Ovary (tissue), 7 donors: ENCODE measurements around a stretch of chr13.

DNA sequence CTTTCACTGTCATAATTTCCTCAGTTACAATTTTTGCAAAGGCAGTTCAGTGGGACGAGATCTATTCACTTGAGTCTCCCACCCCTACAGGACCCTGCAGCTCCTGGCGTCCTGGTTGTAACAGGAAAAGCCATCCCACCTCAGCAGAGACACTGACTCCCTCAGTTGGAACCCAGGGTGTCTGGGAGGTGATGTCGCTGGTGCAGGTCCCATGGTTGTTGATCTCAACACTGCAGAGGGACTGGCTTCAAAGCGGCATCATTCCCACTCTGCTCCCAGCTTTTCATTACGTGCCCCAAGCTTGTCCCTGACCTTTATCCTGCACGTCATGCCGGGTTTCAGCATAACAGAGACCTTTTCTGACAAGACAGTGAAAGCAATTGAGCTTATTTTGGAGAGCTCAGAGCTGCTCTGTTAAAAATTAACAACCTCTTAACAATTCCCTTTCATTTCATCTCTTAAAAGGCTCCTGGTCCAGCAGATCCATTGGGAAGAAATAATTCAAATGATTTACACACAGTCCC is 17.6 kb upstream of the COG3 start:
- PRO-cap, 7 experiments = peak in 4 of 7 experiments; most common plus-strand start position 384 of the sequence (in 3); most common minus-strand start position 243 of the sequence (in 2)
- RAMPAGE, long total RNA, 2 experiments = no peak in any of the 2 experiments

- PRO-cap, 7 experiments = no peak in any of the 7 experiments
- RAMPAGE, long total RNA, 2 experiments = no peak in any of the 2 experiments
Observed at GRCh38 chr13:45468551-45468999, 3.8 kb downstream of the COG3 start.

DNA sequence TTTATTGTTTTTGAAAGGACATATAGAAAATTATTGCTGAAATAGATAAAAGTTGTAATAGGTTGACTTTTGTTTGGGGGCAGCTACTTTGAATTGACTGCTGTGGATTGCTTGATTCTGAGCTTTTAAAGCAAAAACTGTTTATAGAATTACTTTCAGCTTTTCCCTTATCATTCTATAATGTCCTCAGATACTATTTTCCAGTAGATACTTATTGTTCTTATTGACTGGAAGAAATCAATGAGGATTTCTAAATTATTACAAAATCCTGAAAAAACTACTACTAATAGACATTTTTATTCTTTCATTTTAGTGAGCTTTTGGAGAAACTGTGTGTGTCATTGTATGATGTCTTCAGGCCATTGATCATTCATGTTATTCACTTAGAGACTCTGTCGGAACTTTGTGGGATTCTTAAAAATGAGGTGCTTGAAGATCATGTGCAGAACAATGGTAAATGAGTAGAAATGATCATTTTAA is 28.3 kb downstream of the COG3 start:
- PRO-cap, 7 experiments = no peak in any of the 7 experiments
- RAMPAGE, long total RNA, 2 experiments = no peak in any of the 2 experiments

DNA sequence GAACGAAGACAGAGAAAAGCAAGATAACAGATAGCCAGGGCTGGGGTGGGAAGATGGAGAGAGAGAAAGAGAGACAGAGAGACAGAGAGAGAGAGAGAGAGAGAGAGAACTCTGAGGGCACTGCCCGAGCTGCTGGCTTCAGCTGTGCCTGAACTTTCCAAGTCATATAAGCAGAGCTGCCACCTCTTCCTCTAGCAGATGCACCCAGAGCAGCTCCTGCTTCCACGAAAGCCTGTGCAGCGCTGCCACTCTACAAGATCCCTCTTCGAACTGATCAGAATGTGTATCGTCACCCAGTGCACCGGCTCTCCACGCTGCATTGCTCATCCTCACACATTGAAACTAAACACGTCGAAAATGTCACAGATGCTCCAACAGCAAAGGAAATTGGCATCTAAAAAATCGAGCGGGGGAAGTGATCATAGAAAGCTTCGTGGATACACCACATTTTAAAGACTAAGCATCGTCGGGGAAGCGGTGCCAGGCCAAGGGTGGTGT is 81.8 kb upstream of the SIAH3 start:
- PRO-cap, 7 experiments = no peak in any of the 7 experiments
- RAMPAGE, long total RNA, 2 experiments = no peak in any of the 2 experiments

DNA sequence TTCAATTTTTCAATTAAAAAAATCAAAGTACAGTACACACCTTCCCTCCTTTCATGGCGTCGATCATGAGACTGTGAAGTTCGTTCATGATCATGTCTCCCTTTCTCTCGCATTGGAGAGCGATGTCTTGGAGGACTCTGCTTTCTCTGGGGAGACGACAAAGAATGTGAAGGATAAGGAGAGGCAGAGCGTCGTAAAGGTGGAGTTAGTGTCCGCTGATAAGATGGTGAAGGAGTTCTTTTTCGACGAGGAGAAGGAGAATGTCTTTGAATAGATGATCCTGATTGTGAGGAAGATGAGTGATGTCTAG is 63.8 kb downstream of the ZC3H13 start:
- PRO-cap, 7 experiments = no peak in any of the 7 experiments
- RAMPAGE, long total RNA, 2 experiments = no peak in any of the 2 experiments

DNA sequence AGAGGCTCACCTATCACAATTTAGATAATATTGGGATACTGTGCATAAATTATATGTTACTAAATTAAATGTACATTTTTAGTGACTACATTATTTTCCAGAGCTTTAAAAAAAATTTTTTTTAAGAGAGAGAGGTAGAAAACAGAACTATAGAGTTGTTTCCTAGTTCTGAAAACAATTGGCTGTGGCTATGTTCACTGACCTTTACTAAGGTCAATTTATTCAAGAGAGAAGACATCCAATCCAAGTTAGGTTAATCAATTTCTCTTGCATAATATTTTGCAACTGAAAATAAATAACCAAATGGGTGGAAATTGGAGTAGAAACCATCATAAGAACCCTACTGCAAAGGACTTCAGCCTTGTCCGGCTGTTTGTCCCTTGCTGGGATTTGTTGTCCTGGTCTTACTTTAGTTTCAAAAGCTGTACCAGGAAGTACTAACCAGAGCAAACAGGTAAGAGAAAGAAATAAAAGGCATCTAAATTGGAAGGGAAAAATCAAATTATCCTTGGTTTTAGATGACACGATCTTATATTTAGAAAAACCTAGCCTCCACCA is 23.2 kb upstream of the ZC3H13 start:
- PRO-cap, 7 experiments = no peak in any of the 7 experiments
- RAMPAGE, long total RNA, 2 experiments = no peak in any of the 2 experiments

DNA sequence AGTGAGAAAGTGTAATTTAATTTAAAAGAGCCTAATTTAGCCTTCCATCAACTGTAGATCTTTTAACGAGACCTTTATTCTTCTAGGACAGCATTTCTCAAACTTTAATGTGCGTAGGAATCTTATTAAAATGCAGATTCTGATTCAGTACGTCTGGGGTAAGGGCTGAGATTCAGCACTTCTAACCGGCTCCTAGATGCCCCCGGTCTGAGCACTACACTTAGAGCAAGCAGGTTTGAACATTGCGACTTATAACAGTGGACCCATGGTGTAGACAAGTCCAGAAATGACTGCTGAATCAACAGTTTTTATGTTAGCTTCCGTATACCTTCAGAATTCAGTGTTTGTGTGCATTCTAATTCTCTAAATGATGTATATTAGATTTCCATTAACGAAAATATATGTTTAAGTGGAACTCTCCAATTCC is 17.4 kb upstream of the CPB2 start:
- PRO-cap, 7 experiments = no peak in any of the 7 experiments
- RAMPAGE, long total RNA, 2 experiments = no peak in any of the 2 experiments

- PRO-cap, 7 experiments = no peak in any of the 7 experiments
- RAMPAGE, long total RNA, 2 experiments = no peak in any of the 2 experiments
Observed at GRCh38 chr13:46123517-46124091, 18.8 kb upstream of the CPB2 start.

GRCh38 chr13:46150059-46150724 is 31.8 kb downstream of the LCP1 start:
- PRO-cap, 7 experiments = no peak in any of the 7 experiments
- RAMPAGE, long total RNA, 2 experiments = no peak in any of the 2 experiments

GRCh38 chr13:46179229-46180106 is 2.5 kb downstream of the LCP1 start:
- PRO-cap, 7 experiments = peak in 2 of 7 experiments; most common plus-strand start chr13:46179796 (in 1)
- RAMPAGE, long total RNA, 2 experiments = no peak in any of the 2 experiments

GRCh38 chr13:46184226-46184685 is 2.3 kb upstream of the LCP1 start:
- PRO-cap, 7 experiments = no peak in any of the 7 experiments
- RAMPAGE, long total RNA, 2 experiments = no peak in any of the 2 experiments

- PRO-cap, 7 experiments = no peak in any of the 7 experiments
- RAMPAGE, long total RNA, 2 experiments = no peak in any of the 2 experiments
Observed at GRCh38 chr13:46341363-46341779, 45.7 kb downstream of the RUBCNL start.

DNA sequence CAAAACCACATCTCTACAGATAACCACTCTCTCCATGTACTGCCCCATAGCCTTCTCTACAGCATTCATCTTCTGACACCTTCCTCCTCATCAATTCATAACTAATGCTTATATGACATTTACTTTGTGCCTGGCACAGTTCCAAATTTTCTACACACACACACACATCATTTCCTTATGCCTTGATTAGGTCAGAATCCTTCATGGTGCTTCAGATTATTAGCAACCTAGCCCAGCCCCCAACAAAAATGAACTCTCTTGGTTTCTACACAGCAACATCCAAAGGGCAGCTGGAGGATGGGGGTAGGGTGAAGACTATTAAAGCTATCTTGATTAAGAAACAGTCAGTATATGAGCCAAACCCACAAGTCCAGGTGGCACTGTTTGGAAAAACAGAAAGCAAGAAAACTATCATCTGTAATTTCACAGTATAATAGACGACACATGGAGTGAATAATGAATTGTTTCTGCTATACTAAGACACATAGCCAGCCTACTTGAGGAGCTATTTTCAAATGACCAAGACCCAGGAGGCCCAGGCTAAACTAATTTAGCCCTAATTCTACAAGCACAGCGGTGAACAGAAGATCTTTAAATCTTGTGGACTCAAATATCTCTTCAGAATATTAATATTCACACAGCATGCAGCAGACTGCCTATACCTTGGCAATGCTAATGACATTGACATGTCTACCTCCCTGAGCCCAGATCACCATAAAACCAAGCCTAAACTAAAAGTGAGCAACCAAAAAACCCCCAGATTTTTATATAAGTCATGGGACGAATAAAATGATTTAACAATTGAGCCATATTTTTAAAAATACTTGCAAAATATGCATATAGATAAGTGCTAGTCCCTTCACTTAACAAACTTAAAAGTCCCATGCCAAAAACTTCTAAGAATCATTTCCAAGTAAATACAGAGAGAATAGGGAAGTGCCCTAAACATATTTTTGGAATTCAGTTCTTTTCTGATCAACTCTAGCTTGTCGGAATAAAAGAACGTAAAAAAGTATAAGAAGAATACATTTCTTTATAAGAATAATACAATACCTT is 3.4 kb downstream of the RUBCNL start:
- PRO-cap, 7 experiments = no peak in any of the 7 experiments
- RAMPAGE, long total RNA, 2 experiments = no peak in any of the 2 experiments

DNA sequence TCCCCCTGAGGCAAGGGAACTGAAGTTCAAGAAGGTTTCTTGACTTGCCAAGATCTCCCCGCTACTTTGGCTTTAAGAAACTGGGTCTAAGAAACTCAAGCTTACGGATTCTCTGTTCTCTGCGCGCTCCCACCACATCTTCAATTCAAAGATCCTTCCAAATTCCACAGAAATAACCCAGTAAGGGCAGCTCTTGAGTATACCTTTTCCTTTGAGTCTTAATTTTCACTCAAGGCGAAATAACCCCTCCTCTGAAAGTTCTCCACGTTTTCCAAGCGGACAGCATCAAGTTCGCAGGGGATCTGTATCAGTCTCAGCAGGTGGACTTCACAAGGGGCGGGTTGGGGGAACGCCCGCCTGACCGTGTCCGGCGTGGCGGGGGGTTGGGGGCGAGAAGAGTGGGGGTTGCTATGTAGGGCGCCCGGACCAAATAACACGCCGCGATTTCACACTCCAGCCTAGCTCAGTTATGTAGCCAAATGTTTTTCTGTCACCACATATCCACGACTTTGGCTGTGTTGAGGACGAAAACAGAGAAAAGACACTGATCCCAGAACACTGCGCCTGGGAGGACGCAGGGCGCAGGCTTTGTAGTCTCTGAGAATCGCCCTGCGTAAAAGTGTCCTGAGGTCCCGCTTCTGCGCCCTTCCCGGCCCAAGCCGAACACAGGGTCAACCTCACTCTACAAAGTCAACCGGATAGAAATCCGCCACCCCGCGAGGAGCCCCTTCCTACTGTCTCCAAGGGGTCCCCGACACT is 660 bp downstream of the RUBCNL start:
- PRO-cap, 7 experiments = no peak in any of the 7 experiments
- RAMPAGE, long total RNA, 2 experiments = no peak in any of the 2 experiments

GRCh38 chr13:46578836-46579500 is 26.0 kb downstream of the LRCH1 start:
- PRO-cap, 7 experiments = no peak in any of the 7 experiments
- RAMPAGE, long total RNA, 2 experiments = no peak in any of the 2 experiments

DNA sequence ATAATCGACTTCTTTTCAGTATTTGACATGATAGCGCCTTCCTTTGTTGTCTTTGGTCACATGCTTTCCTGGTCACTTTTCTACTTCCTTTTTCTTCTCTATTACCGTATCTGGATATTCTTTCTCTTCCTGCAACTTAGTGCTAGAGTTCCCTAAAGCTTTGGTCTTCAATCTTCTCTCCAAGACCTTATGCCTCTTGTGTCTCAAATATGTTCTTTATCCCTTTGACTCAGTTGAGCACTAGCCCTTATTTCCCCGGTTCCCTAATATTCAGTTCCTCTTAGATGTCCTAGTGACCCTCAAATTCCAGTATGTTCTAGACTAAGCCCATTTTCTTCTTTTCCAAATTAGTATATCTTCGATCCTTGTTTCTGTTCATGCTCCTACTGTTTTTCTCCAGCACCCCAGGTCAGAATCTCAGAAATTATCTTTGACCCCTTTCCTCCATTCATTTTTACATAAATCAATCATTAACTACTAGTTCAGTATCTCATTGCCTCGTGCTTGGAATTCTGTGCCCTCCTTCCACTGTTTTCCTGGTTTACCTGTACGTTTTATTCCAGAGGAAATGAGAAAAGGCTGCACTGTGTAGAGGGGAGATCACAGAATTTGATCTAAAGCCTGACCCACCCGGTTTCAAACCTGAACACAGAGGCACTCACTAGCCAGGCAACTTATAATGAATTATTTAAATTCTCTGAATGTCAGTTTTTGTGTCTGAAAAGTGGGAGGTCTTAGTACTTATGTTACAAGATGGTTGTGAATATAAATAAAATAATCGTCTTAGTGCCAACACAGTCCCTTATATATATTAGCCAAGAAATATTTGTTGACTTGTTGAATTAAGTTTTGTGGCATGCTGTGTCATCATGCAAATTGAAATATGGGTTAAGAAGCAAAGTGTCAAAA is 107.9 kb downstream of the LRCH1 start:
- PRO-cap, 7 experiments = no peak in any of the 7 experiments
- RAMPAGE, long total RNA, 2 experiments = no peak in any of the 2 experiments

- PRO-cap, 7 experiments = no peak in any of the 7 experiments
- RAMPAGE, long total RNA, 2 experiments = no peak in any of the 2 experiments
Observed at GRCh38 chr13:46662691-46663016, 109.7 kb downstream of the LRCH1 start.

GRCh38 chr13:46663056-46663648 is 110.2 kb downstream of the LRCH1 start:
- PRO-cap, 7 experiments = no peak in any of the 7 experiments
- RAMPAGE, long total RNA, 2 experiments = no peak in any of the 2 experiments

- PRO-cap, 7 experiments = no peak in any of the 7 experiments
- RAMPAGE, long total RNA, 2 experiments = no peak in any of the 2 experiments
Observed at GRCh38 chr13:47110787-47111523, 214.1 kb upstream of the HTR2A start.

DNA sequence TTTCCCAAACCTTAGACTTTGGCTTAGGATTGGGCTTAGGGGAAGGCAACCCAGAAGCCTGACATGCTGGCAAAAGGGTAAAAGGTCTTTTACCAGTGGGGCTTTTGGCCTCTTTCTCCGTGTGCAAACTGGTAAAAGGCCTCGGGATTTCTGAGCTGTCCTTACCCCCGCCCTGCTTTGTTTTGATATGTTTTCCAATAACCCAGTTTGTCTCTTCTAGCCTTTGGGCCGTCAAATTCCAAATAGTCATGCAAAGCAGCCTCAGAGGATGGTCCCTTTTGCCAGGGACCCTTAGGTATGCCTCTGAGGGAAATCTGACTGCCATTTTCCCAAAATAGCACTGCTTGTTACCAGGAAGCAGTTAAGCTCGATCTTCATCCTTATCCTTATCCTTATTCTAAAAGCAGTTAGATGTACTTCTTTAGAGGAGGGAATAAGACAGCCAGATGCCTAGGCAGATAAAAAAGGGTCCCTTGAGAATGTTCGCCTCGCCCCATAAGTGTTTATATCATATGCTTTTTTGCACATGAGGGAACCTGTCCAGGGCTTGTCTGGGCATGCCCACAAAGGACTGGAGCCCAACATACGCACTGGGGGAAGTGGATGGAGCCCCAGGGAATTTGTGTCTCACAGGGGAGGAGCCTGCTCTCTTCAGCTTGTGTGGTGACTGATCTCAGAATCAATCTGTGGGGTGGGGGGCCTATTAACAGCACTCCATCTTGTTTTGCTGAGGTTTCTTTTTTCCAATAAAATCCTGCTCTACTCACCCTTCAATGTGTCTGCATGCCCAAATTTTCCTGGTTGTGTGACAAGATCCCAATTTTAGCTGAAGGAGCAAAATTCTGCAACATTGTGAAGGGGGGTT is 22.8 kb downstream of the MED4 start:
- PRO-cap, 7 experiments = no peak in any of the 7 experiments
- RAMPAGE, long total RNA, 2 experiments = no peak in any of the 2 experiments